Ascending aorta (tissue), 1 donor: ENCODE measurements around the genes RORC, LCE3E, LCE1C, SPRR4, SPRR1A, SPRR2E and S100A14.

DNA sequence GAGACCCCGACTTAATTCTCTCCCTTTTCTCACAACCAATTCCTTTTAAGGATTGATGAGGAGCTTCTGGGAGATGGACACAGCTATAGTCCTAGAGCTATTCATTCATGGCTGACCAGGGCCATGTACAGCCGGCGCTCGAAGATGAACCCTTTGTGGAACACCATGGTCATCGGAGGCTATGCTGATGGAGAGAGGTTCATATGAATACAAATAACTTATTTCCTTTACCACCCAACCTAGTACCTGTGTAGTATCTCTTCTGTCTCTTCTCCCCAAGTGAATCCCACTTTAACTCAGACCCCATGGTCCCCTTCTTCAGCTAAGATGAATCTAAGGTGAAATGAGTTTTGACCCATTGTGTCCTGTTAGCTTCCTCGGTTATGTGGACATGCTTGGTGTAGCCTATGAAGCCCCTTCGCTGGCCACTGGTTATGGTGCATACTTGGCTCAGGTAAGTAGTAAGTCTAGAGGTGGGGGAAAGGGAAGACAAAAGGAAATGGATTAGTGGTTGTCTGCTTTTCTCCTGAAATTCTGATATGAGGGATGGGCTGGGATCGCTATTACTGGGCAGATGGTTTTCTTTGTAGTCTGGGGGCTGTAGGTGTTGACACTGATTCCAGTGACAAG lies 1.1 kb downstream of the PSMB4 start:
- PRO-cap, result no peak

GRCh38 chr1:151519984-151520701 lies 9.0 kb downstream of the CGN start:
- PRO-cap, result no peak

GRCh38 chr1:151541735-151542150 lies 1.6 kb downstream of the TUFT1 start:
- PRO-cap, result no peak

DNA sequence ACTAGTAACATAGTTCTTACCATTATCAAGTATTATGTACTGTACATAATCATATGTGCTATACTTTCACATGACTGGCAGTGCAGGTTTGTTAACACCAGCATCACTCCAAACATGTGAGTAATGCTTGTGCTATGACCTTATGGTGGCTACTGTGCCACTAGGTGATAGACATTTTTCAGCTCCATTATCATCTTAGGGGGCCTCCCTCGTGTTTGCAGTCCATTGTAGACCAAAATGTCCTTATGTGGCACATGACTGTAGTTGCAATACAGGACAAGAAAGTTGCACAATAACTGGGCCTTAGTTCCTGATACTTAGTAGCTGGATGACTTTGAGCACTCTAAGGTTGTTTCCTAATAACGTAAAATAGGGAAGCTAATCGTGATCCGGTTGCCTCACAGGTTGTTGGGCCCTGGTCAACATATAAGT lies 595 bp upstream of the SNX27 start:
- PRO-cap, result no peak

DNA sequence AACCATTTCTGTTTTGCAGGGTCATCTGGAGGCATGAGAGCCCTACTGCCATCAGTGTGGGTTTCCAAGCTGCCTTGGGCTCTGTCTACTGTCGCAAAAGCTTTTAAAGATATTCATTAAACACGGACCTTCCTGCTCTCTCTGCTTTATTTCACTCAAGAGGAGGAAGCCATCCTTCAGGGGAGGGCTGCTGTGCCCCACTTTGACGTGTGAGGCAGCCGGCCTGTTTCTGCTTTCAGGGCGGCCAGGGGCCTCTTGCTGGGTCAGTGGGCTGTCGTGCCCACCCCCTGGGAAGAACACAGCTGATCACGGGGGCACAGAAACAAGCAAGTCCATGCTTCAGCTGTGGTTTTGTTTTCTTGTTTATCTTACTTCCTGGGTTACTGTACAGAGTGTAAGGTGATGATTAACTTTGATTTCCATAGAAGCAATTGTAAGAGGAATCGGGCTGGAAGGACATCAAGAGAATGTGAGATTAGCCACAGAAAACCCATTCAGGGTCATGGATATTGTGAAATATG lies 8.2 kb downstream of the RIIAD1 start:
- PRO-cap, result no peak

DNA sequence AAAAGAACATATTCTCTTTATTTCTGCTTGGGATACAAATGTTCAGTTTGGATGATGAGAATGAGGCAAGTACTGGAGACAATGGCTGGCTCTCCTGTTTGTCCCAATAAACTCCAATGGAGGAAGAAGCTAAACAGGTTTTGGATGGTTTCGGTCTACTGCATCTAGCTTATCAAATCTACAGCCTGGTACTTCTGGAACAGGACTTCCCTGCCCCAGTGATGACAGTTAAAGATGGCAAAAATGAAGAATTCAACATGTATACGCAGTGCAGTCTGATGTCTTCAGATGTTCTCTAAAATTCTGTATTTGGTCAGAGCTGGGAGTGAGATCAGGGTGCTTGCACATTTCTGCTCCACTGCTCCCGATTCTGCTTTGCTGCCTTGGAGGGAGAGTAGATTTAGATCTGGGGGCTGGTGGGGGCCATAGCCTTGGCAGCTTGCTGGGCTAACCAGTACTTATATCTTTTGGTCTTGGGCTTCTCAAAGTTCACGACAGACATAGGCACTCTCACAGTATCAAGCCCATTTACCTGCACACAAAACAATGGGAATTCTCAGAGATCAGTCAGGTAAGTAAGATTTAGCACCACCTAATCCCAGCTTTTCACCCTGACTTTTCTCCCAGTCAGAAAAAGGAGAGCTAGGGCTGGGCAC lies 3.5 kb downstream of the MRPL9 start:
- PRO-cap, result no peak

DNA sequence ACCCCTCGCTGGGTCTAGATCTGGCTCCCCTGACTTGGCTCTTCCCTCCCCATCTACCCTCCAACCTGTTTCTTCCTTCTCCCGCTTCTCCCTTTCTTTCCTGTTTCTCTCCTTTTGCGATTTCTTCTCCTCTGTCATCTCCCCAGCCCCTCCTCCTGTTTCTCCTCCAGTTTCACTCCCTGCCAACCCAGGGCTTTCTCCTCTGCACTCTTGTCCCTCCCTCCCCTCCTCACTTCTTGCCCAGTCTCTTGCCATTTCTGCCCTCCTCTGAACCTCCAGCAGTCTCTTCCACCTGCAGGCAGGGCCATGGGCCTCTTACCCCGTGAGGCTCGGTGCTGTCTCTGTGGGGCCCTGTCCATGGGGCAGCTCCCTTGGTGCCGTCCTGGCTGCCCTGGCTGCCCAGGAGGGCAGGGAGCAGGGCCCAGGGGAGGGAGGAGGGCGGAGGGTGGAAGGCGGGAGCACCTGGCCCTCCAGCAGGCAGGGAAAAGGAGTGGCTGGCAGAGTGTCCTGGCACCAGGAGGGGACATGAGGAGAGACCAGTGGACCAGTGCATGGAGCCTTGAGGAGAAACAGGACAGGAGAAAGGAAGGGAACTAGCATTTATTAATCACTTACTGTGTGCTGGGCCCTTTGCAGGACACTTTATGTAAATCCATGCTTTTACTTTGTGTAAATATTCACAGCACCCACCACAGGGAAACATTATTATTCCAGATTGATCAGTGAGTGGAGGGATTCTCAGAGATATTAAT lies at the start of gene RORC:
Gene RORC (minus strand): TSS at position 397 of the 752 bp plus-strand sequence.
- PRO-cap, result no peak

DNA sequence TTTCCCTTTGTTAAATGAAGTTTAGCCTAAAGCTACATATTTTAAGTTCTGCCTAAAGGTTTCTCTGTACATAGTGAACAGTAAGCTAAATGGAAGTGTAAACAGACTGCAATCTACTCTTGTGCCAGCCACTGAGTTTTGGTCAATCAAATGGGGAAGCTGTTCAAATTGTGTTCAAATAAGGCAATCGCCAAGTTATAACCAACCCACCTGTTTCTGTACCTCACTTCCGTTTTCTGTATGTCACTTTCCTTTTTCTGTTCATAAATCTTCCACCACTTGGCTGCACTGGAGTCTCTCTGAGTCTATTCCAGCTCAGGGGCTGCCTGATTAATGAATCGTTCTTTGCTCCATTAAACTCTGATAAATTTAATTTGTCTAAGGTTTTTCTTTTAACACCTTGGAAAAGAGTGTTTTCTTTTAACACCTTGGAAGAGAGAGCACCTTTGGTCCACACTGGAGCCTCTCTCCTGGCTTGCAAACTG lies 10.9 kb upstream of the THEM4 start:
- PRO-cap, result no peak

GRCh38 chr1:151988576-151988989 lies 5.1 kb downstream of the S100A10 start:
- PRO-cap, result no peak

DNA sequence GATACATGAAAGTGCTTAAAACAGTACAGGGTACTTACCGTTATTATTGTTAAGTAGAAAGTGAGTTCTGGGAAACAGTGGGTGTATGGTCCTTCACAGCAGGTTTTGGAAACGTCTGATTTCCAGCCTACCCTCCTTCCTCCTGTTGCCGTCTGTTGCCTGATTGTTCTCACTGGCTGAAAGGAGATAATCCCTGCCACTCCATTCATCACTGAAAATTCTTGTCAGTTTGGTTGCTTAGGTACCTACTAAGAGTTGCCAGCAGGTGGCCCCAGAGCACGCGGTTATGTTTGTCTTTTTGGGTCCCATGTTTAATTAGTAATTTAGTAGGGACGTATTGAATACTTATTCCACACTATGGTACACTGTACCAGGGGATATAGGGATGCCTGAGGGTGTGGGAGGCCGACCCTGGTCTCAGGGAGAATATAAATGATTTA lies 30.7 kb upstream of the RPTN start:
- PRO-cap, result no peak

GRCh38 chr1:152566559-152566895 lies at the start of gene LCE3E:
Gene LCE3E (minus strand): TSS chr1:152566780.
- PRO-cap, result no peak

- PRO-cap, result no peak
Measured at GRCh38 chr1:152806475-152806802, at the start of gene LCE1C. Gene LCE1C (minus strand): TSS chr1:152806651.

DNA sequence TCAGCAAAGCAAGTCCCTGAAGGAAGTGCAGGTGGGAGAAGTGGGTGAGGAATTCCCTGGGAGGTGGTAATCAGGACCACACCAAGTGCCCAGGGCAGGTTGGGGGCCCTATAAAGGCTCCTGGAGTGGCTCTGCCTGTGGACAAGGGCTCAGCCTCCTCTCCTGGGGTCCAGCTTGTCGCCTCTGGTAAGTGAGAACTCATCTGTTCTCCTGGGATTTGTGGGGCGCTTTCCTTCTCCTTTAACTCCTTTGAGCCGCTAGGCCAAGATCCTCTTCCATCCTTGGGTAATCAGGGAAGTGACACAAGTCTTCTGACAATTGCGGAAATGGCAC lies at the start of gene SPRR4:
Gene SPRR4 (plus strand): TSS at position 140 of the 333 bp plus-strand sequence.
- PRO-cap, result no peak

DNA sequence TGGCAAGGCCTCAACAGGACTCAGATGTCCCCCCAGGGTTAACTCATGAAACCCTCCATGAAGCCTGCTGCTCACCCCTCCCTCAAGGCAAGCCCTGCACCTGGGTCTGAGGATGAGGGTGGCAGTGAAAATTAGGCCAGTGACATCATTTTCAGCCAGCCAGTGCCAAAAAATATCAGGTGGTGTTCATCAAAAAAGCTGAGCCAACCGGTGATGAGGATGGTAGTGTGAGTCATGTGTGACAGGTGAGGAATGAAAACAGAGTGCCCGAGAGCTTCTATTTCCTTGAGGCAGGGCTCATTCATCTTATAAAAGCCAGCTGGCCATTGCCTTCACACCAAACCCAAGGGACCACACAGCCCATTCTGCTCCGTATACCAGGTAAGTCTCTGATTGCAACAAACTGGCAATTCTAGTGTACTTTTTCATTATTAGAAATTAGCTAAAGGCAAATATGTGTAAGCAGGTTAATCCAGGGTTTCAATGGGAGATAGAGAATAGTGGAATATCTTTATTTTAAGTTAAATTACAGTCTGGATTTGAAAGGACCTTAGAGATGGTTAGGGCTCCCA lies at the start of gene SPRR1A:
Gene SPRR1A (plus strand): TSS at position 337 of the 572 bp plus-strand sequence.
- PRO-cap, result no peak

- PRO-cap, result no peak
Measured at GRCh38 chr1:153094386-153094783, at the start of gene SPRR2E. Gene SPRR2E (minus strand): TSS chr1:153094526.

DNA sequence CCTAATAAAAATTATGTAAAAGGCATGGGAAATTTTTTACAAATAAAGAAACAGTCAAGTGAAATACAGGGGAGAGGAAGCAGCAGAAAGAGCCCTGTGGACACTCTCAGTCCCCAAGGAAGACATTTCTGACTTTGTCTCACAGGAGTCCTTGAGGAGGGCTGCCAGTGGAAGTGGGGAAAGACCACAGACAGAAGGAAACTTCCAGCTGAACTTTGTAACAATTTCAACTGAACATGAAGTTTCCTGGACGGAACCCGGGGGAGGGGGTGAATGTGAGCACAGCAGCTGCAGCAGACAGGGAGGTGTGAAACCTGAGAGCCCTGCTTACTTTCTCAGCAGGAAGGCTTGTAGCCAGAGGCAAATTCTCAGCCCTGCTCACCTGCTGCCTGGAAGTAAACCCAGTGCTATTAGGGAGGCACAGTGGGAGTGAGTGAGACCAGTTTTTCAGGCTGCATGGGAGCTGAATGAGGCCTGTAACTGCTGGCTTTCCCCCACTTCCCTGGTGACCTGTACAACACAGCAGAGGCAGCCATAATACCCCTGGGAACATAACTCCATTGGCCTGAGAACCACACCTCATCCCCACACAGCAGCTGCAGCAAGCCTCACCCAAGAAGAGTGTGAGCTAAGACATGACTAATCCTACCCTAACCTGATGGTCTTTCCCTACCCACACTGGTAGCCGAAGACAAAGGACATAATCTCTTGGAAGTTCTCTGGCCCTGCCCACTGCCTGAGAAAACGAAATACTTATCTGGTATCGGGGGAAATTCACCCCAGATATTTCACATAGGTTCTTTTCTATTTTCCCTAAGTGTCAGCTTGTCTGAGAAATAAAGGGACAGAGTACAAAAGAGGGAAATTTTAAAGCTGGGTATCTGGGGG lies 9.6 kb upstream of the SPRR2F start:
- PRO-cap, result no peak

- PRO-cap, result no peak
Measured at GRCh38 chr1:153188086-153188483, 15.1 kb upstream of the LELP1 start.

DNA sequence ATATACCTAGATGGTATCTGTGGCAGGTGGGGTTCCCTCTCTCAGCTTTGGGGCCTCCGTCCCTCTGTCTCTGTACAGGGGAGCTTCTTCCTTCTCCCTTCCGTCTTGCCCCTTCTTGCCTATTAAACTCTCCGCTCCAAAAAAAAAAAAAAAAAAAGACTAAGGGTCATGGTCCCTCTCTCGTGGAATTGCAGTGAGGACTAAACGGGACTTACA lies 6.6 kb downstream of the S100A16 start:
- PRO-cap, result no peak

- PRO-cap, result no peak
Measured at GRCh38 chr1:153608021-153608643, 4.8 kb downstream of the S100A16 start.

DNA sequence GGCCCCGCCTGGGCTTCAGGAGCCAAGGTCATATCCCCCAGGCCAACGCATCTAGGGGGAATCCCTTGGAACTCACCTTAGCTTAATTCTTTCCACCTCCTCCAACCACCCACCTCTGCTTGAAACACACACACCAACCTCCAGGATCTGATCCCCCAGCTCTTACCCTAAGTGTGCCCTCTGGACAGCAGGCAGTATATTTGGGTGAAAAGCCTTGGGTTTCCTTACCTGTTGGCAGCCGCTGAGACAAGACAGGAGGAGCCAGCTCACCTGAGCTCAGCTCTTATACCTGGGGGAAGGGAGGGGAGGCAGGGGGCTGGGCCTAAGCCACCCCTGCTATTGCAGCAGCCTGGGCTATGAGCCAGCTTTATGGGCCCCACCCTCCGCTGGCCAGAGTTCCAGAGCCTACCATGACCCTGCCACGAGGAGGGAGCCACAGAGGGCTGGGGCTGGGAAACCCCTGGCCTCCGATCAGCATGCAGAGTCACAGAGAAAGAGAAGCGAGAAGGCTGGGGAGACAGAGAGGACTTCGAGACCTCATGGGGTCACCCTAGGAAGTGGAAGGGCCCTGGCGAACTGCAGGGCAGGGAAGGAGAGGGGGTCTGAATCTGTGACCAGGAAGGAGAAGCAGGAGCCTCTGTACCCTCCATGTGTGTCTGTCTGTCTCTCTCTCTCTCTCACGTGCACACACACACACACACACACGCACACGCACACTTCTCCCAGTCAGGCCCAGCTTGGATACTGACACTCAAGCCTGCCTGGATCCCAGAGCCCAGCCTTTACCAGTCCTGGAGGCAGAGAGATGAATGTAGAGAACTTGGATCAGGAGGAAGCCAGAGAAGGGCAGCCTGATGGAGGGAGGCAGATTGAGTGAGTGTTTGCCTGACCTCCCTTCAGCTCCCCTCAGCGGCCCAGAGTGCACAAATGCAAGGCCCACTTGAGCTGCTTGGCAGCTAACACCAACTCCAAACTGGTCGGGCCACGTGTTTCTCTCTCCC lies at the start of gene S100A14:
Gene S100A14 (minus strand): TSS at position 259 of the 1,001 bp plus-strand sequence.
- PRO-cap, result no peak